ENCODE results near the gene H3-4.

DNA sequence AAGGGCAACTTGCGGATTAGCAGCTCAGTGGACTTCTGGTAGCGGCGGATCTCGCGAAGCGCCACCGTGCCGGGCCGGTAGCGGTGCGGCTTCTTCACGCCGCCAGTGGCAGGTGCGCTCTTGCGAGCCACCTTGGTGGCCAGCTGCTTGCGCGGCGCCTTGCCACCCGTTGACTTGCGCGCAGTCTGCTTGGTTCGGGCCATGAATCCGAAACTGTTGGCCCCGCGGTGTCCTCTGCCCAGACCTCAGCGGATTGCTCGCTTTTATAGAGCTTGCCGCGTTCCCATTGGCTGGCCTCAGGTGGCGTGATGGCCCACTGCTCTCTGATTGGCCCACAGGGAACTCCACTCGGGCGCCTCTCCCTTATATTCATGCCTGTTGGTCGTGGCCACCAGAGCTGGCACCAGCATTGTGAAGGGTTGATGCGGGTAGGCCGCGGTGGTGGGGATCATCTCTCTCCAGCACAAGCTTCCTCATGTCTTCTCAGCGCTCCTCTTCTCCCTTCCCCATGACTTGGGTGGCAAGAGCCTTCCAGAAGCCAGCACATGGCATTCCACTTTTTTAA is at the start of gene H3-4:
Gene H3-4 (minus strand): TSS at position 238 of the 565 bp plus-strand sequence.
- PRO-cap, 2 experiments = no peak in any of the 2 experiments

- PRO-cap, 2 experiments = peak in 1 of 2 experiments; most common plus-strand start chr1:228489238 (in 1); most common minus-strand start chr1:228489083 (in 1)
These were observed 1.7 kb downstream of the RNF187 start for GRCh38 chr1:228488545-228489531.

DNA sequence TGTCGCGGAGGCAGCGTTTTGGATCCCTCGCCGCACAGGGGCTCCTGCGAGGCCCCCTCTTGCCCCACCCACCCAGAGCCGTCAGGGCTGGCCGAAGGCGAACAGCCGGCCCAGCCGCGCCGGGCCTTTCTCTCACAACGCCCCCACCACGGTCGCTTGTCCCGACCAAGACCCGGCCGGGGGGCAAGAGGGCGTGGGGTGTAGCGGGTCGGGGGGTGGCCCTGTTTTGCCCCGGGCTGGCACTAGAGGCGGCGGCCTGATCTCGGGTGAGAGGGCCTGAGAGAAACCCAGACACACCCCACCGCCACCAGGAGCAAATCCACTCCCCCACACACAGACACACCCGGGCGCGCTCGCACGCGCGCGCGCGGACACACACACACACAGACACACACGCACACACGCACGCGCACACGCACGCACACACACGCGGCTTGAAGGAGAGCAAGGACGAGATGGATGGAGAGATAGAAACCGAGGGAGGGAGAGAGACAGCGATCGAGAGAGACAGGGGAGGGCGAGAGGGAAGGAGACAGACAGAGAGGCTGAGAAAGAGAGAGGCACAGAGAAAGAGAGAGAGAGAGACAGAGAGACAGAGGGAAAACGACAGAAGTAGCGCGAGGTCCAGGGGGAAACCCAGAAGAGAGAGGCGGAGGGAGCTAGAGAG is 99.9 kb upstream of the RHOU start:
- PRO-cap, 2 experiments = no peak in any of the 2 experiments

DNA sequence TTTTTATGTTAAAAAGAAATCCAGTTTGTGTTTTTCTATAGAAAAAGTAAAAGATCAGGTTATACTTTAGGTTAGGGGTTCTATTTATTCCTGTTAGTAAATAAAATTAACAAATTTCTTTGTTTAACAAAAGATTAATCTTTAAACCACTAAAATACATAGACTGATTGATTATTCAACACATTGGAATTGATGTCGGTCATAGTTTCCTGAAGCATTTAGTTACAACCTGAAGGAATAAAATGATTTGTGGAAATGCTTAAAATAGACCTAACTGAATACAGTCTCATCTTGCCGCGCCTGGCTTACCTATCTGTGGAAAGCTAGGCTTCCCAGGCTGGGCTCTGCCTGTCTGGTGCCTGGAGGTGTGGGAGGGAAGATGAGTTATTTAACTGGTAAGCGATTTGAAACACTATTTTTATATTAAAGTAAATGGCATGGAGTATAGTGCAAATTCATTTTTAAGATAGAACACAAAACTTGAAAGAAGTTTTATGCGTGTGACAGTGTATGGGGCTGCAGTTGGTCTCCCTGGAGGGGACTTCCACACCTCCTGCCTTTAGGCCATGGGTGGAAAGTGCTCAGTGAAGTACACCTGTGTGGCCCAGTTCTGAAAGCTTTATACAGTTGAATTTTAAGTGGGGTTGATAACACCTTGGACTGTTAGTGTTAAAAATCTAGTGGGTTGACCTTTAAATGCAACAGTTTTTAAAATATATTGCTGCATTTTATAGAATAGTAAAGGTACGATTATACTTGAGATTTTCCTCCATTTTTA is 10.3 kb downstream of the RHOU start:
- PRO-cap, 2 experiments = no peak in any of the 2 experiments

- PRO-cap, 2 experiments = no peak in any of the 2 experiments
These were observed 125.5 kb downstream of the RHOU start for GRCh38 chr1:228860681-228861291.

GRCh38 chr1:229092879-229093905 is 177.7 kb upstream of the RAB4A start:
- PRO-cap, 2 experiments = no peak in any of the 2 experiments

DNA sequence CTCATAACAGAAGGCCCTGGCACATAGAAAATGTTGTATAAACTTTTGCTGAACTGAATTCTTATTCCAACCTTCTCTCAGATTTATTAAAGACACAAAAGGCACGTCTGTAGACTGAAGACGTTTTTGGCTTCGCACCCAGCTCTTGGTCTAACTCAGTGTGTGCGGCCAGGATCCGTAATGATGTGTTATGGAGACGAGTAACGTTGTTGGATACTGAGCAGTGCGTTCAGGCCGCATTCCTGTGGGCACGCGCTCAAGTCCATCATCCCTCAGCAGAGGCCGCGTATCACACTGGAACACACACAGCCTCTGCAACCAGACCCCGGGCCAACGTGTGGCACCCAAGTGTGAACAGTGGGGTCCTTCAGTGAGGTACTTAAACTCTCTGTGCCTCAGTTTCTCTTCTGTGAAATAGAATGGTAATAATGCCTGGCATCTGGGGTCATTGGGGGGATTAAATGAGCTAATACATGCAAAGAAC is 154.7 kb upstream of the RAB4A start:
- PRO-cap, 2 experiments = no peak in any of the 2 experiments

DNA sequence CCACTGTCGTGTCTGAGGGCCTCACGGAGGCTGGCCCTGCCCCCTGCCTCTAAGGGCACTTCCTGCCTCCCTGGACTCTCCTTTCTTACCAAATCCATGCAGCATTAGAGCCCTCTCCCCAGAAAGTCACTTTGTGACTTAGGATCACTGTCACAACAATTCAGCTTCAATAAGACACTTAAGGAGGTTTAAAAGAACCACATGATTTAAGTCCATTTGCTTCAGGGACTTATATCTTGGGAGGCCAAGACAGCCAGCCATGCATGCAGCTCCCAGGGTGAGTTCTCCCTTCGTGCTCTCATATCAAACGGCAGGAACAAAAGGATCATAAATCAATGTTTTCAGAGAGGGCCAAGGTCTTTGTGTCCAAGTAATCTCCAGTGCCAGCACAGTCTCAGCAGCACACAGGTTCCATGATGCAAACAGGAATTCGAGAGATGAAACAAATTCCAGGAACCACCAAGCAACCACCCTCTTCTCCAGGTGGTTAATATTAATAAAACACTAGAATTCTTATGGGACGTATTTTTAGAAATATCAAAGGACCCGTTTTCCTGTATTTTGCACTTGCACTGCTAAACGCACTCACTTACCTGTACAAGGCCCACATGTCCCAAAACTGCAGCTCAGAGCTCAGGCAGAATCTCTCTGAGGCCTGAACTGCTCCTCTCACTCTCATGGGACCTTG is 100.1 kb upstream of the RAB4A start:
- PRO-cap, 2 experiments = no peak in any of the 2 experiments

DNA sequence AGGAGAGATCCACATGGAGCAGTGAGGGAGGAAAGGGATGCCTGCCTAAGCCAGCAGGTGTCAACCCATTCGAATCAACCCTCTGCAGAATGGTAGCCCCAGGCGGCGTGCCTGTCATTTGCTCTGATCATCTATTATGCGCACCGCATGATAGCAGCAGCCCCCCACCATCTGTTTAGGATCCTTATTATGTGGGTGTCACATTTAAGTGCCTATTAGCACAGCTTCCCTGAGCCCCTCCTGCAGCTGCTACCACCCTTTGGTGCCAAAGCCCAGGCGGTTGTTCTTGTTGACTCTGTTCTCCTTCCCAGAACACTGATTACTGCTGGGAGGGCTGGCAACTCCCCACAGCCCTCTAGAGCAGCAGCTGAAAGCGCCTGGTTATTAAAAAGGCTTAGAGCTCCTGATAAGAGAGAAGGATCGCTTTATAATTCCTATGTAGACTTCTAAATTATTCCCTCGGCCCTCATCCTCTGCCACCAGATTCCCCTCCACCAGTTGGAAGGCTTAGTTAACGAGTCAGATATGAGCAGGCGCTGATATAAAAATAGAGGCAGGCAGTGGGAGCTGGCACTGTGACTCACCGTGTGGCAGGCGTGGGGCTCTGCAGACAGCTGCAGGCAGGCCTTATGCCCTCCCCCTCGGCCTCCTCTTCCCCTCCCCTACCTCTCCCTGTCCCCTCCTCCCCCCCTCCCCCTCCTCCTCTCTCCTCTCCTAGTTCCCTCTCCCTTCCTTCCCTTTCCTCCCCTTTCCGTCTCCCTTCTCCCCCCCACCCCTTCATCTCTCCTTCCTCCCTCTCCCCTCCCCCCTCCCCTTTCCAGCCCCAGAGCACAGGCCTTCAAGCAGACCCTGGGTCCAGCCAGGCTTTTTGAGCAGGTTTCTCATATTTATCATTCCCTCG is 23.0 kb downstream of the ACTA1 start:
- PRO-cap, 2 experiments = no peak in any of the 2 experiments

DNA sequence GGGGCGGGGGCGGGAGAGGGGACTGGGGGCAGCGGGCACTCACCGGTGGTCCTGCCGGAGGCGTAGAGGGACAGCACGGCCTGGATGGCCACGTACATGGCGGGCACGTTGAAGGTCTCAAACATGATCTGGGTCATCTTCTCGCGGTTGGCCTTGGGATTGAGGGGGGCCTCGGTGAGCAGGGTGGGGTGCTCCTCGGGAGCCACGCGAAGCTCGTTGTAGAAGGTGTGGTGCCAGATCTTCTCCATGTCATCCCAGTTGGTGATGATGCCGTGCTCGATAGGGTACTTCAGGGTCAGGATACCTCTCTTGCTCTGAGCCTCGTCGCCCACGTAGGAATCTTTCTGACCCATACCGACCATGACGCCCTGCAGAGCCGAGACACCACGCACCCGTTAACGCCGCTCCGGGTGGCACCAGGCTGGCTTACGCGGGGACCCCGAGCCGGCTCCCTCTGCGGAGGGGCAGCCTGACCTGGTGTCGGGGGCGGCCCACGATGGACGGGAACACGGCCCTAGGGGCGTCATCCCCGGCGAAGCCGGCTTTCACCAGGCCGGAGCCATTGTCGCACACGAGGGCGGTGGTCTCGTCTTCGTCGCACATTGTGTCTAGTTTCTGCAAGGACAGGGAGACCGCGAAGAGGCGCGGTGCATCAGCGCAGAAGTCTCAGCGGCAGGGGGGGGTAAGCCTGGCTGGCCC is 1.2 kb downstream of the ACTA1 start:
- PRO-cap, 2 experiments = no peak in any of the 2 experiments

GRCh38 chr1:229499464-229500241 is 8.5 kb downstream of the NUP133 start:
- PRO-cap, 2 experiments = no peak in any of the 2 experiments

DNA sequence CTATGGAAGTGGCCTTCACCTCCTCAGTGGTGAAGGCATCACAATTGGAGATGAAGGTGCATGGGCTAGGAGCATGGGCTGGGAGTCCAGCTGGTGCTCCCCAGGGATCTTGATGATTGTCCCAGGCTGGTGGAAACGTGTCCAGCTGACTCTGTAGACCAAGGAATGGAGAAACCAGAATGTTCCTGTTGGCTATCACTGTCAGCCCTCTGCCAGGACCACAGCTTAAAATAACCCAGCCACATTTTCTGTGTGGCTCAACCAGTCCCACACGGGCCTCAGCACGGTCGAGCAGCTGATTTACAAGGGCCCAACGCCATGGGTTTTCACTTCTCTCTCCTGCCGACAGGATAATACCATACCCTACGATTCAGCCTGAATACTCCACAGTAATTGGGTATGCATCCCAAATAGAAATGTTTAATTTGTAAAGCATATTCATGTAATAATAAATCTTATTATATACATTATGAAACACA is 28.6 kb downstream of the TAF5L start:
- PRO-cap, 2 experiments = no peak in any of the 2 experiments

DNA sequence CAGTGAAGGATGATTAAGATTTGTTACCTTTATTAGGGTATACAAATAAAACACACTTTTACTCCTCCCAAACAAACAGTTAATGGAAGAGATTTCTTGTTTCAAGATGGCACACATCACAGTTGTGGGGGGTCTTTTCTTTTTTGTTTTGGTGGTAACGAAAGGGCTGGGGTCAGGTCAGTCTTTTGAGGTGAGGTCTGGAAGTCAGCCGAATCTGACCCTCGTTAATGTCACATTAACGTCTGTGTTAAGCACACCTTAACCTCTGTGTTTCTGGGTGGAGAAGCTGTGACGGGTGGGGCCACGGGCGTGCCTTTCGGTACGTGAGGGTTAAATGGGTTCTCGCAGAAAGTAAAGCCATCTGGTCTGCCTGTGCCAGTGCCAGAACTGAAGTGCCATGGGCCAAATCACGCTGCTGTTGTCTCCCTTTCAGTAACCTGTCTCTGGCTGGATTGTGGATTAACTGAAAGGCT is 14.3 kb downstream of the URB2 start:
- PRO-cap, 2 experiments = no peak in any of the 2 experiments

GRCh38 chr1:229645550-229646154 is 19.6 kb downstream of the URB2 start:
- PRO-cap, 2 experiments = no peak in any of the 2 experiments

DNA sequence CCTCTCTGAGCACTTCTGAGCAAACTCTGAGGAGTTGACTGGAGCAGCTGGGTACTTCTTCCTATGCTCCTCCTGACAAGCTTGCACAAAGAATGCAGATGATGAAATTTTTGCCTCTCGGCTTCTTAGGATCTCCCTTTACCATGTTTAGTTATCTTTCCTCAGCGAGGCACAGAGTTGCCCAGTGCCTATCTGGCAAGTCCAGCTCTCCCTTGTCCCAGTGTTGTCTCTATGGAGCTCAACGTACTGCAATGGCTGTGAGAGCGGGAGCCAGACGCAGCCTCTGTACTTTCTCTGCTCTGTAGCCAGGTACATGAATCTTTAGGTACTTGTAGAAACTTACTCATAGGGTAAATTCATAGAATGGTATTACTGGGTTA is 79.7 kb downstream of the URB2 start:
- PRO-cap, 2 experiments = no peak in any of the 2 experiments

DNA sequence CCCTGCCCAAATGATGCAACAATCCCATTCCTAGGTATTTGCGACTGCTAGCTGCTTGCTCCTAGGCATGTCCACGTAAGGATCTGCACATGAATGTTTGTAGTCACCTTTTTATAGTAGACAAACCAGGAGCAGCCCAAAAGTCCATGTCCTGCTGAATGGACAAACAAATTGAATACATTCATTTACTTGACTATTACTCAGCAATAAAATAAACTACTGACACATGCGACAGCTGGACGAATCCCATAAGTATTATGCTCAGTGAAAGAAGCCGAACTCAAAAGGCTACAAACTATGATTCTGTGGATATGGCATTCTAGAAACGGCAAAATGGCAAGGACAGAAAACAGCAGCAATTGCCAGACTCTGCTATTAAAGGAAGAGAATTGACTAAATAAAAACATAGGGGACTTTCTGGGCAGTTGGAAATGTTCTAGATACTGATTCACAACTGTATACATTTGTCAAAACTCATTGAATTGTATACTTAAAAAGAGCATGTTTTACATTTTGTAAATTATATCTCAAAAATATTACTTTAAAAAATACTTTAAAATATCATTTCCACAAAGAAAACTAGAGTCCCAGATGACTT is 161.8 kb upstream of the GALNT2 start:
- PRO-cap, 2 experiments = peak in 1 of 2 experiments; most common plus-strand start position 119 of the sequence (in 1); most common minus-strand start position 85 of the sequence (in 1)

- PRO-cap, 2 experiments = no peak in any of the 2 experiments
These were observed 53.1 kb downstream of the GALNT2 start for GRCh38 chr1:230119825-230120920.

DNA sequence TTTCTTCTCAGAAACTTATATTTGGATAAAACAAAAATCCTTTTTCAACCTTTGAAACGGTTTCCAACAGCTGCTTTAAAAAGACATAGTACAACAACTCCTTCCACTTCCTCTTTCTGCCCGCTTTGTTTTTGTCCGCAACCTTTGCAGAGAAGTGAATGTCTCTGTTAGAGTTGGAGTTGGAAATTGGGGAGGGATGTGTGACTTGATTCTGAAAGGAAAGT is 83.2 kb downstream of the GALNT2 start:
- PRO-cap, 2 experiments = no peak in any of the 2 experiments

DNA sequence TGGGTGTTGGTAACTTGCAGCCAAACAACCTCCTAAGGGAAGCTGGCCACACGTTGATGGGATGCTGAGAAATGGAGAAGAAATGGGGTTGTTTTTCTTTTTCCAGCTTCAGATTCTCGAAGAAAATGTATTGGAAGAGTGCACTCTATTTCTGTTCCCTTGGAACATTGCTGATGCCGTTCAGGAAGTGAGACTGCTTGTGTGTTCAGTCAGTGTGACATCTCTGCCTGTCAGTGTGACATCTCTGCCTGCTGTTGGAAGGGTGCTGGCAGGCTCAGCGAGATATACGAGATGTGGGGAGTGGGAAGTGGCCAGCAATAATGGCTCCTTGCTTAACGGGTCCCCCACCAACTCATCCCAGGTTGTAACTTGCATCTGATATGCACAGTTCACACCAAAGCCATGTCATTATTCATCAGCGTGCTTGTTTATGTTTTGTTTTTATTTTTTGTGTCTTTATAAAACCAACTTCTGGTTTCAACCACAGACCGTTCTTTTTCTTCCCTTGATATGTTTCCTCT is 145.3 kb downstream of the GALNT2 start:
- PRO-cap, 2 experiments = no peak in any of the 2 experiments

DNA sequence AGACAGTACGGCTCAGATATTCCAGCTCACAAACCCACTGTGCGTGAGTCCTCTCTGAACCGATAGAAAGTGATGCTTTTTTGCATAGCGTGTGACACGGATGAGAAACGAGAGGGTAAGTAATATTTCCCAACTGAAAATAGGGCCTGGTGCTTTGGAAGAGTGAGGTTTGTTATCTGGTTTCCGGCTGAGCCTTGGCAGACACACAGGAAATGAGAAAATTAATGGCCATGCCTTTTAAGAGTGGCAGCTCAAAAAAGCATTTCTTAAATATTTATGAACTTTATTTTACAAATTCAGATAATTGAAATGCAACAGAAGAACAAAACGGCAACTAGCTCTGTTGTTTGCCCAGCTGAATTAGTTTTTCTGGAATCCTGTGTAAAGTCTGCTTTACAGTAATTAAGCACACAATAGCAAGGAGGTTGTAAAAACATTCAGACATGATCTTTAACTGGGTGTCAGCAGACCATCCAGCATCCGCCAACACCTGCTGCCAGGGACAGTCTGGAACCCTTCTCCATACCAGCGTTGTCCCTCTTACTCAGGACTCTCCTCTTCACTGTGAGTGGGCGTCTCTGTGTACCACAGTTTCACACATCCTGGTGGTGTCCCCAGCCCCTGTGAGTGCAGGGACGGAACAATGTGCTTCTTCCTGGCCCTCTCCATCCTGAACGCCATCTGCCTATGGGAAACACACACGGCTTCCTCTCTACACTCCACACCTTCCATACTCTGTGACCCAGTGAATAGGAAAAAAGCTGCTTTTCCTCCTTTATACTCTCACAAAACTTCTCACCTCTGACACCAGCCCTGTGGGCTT is 155.4 kb downstream of the PGBD5 start:
- PRO-cap, 2 experiments = no peak in any of the 2 experiments